AG09319 (cell line): ENCODE data around the gene SPO11.

GRCh38 chr20:54859670-54859960, 384.2 kb downstream of the DOK5 start:
- RRBS: no CpG with 5 or more reads among the region's 2 CpGs

DNA sequence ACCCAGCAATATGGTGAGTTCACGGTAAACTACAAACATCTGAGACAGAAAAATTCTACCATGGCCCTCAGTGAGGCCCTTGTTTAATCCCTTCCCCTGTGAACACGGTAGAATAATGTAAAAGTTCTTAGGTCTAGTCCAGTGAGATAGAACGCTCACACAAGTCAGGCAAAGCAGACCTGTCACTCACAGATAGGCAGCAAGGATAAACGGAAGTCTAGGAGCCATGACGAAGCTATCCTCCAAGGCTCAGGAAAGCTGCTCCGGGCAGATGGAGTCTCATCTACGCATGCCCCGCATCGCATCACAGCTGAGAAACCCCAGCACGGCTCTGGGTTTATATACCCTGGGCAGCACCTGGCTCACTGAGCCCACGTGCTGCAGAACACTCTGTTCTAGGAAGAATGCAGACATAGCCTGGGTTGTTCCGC, 260.6 kb downstream of the CBLN4 start:
- RRBS: no CpG with 5 or more reads among the region's 12 CpGs

GRCh38 chr20:56002941-56003400, 2.3 kb downstream of the CBLN4 start:
- RRBS: 2% methylated on average over 13 of the region's 18 CpGs

DNA sequence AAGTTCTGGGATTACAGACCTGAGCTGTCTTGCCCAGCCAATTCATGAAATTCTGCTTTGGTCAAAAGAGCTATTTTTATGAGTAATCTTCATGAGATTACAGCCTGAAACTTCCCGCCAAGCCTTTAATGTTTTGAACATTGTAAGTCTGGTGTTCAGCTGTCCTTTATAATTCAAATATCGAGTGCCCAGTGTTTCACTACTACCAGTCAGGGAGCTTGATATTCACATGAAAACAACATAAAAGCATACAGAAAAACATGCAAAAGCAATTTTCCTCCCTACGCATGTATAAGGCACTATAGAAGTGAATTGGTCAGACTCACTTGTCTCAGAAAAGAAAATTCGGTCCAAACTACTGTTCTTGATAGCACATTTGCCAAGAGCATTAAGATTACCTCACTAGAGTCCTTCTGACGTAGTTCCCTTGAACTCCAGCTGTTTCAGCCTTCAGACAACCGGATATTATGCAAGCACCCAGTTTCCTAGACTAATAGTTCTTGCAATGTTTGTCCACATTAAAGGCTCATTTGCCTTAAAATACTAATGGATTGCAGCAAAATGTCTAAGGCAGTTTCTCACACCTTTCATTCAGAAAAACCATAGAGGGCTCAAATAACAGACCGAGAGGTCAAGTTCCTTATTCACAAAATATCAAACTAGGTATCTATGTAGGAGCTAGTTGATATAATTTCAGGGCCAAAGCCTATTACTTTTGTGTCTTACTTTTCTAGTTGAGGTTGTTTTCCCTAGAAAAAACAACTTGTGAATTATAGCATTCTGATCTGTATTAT, 2.6 kb upstream of the CASS4 start:
- RRBS: no CpG with 5 or more reads among the region's 7 CpGs

GRCh38 chr20:56450256-56450614, 18.2 kb upstream of the RTF2 start:
- RRBS: no CpG with 5 or more reads among the region's 7 CpGs

DNA sequence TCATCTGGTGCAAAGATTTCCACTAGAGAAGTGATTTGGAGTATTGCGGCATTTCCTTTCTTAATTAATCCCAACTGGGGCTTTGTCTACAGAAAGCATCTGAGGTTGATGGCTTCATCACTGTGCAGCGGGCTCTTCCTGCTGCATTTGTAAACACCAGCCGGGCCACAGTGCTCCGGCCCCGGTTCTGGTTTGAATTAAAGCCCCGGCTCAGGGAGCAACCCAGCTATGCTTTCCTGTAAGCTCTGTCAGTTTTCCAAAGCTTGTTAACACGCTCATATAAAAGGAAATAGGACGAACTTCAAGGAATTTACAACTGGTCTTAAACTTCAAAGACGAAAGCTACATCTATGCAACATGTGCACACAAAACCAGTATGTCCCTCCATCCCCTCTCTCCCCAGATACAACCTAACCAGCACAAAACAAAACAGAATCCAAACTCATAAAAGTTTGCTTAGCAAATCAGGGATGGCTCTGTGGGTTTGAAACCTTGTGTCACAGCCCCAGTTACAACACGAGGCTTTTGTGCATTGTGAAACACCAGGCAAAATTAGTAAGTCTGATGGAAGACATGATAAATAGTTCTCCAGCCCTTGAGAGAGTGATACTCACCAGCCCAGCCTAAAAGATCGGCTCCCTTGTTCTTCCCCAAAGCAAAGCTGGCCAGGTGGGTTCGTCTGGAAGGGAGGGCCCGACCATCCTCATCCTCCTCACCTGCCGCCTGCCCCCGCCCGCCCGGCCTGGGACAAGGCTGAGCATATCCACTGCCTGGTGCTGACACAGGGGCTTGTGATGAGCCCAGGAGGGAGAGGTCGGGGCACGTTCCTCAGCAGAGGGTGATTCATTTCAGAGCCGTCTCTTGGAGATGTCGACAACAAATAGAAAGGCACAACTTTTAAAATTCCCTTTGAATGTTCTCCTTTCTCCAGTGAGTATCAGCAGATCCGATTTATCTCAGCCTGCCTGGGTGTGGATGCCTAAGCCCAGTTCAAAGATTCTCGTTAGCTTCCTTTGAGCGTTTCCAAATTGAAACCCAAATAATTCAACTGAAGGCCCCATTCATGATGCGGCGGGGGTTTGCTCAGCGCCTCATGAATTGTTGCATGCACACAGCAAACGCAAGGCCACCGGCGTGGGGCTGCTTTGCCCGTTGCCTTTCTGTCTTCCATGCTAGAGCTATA, 198.0 kb downstream of the TFAP2C start:
- RRBS: no CpG with 5 or more reads among the region's 31 CpGs

DNA sequence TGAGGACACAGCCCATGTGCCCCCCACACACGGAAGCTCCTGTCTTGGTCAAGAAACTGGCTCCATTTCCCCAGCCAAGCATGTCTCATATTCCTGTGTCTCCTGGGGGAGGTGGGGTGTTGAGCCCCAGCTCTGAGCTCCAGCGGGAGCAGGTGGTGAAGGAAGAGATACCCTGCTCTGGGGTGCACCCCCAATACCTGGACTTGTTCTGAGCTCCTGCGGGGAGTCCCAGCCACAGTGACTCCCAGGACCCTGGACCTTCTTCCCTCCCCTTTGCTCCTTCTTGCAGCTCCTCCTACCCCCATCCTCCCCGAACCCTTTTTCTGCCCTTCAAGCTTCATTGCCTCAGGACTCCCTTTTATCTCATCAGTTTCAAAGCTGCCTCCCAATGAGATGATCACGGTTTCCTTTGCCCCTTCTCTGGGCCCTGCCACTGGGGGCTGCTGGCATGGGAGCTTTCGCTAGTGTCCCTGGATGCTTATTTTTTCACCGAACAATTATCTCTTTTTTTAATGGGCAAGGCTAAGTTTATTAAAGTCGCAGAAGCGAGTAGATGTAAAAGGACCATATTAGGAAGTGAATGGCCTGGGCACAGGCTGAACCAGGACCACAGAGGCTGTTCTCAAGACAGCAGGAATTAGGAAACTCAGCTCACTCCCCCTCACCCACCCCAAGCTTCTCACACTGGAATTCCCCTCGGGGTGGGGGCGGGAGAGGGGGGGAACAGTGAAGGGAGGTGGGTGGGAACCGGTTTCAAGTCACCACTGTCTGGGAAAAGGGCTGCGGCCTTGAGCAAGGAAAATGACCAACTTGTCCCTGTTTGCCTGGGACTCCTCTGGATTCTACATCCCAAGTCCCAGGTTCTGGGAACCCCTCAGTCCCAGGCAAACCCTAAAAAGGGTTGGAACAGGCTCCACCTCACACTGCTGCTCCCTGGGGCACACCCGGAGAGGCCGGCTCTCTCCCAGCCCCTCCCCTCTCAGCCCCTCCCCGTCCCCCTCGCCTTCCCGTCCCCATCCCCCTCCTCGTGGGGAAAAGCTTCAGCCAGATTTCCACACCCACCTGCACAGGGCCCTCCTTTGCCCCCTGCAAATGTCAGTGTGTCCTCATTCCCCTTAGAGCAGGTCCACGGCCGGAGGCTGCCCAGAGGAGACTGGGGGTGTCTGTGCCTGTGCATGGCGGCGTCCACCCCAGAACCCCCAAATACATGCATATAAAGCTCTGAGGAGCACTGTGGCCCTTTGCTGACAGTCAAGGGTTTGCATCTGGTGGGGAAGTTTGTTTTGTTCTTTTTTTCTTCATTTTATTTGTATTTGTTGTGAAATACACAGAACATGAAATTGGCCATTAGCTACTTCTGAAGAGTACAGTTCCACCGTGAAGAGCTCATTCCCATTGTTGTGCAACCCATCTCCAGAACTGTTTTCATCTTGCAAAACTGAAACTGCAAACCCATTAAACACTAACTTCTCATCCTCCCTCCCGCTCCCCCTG, 230.7 kb downstream of the TFAP2C start:
- RRBS: no CpG with 5 or more reads among the region's 25 CpGs

DNA sequence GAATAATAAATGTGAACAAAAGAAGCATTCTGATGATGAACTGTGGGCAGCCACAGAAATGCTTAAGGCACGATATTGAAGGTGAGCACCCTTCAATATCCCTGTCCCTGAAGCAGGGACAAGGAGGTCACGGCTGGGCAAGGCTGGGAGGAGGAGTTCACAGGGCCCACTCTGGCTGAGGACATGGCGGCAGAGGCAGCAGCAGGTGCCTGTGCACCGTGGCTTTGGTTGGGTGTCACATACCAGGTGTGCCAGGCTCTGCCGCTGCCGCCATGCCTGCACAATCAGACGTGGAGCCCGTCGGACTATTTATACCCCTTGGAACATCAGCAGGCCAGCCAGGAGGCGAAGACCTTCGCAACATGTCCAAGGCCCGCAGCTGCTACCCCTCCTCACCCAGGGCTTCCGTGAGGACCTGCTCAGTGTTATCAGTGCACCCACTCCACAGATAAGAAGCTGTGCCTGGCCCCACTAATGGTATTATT, 109.5 kb downstream of the BMP7 start:
- RRBS: no CpG with 5 or more reads among the region's 13 CpGs

DNA sequence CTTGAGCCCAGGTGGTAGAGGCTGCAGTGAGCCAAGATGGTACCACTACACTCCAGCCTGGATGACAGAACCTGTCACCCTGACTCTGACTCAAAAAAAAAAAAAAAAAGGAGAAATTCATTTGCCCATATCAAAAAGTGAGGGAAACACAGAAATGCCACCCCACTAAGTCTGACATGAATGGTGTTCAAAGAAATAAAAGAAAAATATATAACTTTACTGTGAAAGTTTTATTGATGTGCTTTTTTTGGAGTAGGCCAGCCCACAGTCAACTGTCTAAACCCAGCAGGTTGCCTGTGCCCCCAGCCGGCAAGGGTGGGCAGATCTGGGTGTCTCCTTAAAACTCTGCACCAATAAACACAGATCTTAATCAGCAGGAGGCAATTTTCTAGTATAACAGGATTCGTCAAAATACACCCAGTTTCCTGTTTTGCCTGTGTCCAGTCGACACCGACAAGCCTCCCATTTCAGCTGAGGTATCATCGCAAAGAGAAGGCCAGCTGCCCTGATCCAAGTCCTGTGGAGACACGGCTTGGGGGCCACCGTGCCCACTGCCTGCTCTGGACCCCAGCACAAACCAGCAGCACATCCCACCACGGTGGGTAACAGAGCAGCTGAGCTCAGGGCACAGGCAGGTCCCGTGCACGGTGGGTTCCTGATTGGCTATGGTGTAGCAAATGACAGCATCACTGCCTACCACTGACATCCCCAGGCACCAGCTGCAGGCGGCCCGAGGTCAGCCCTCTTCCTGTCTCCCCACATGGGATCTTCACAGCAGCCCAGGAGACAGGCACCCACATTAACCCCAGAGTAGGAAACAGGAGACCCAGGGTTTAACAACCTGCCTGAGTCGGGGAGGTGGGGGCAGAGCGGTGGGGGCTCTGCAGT, 15.8 kb downstream of the BMP7 start:
- RRBS: no CpG with 5 or more reads among the region's 14 CpGs

- RRBS: no CpG with 5 or more reads among the region's 40 CpGs
These were observed at the start of gene SPO11 for GRCh38 chr20:57329489-57330066. Gene SPO11, plus strand, starts transcription at chr20:57329803.

DNA sequence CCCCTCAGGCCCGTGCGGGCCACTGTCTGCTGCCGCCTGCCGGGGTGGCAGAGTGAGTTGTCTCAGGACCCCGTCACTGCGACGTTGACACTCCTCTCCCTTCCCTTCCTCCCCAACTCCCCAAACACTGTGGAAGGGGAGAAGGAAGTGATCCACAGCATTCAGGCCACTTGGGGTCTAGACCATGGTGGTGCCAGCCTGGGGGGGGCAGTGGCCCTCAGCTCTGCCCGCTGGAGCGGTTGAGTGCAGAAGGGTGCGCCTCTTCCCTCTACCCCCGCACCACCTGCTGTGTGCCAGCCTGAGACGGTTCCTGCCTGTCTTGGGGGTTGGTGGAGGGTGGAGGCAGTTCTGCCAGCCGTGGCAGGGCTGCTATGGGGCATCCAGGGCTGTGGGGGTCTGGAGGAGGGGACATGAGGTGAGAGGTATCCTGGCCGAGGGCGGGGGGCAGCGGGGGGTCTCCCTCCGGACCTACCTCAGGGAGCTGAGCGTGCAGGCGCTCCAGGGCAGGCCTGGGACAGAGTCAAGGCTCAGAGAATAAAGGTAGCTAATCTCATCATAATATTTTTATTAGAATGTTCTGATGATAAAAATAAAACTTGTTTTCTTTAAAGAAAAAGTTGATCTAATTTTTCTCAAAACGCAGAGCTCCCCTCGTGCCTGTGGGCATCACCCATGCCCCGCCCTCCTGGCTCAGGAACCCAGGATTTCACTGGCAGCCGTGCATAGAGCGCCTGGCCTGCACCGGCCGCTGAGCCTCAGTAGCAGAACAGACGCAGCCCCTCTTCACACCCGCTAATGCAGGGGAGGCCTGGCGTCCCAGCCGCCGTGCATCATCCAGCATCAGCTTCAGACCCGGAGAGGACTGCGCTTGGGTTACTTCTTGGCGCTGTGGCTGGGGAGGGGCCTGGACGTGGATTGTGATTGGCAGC, 17.8 kb downstream of the RBM38 start:
- RRBS: 90% methylated on average over 4 of the region's 35 CpGs

- RRBS: no CpG with 5 or more reads among the region's 4 CpGs
These were observed 3.6 kb upstream of the CTCFL start for GRCh38 chr20:57528532-57528960.

- RRBS: no CpG with 5 or more reads among the region's 4 CpGs
These were observed 7.3 kb upstream of the PCK1 start for GRCh38 chr20:57553671-57554047.

- RRBS: no CpG with 5 or more reads among the region's 11 CpGs
These were observed 5.3 kb upstream of the PCK1 start for GRCh38 chr20:57555520-57556139.

DNA sequence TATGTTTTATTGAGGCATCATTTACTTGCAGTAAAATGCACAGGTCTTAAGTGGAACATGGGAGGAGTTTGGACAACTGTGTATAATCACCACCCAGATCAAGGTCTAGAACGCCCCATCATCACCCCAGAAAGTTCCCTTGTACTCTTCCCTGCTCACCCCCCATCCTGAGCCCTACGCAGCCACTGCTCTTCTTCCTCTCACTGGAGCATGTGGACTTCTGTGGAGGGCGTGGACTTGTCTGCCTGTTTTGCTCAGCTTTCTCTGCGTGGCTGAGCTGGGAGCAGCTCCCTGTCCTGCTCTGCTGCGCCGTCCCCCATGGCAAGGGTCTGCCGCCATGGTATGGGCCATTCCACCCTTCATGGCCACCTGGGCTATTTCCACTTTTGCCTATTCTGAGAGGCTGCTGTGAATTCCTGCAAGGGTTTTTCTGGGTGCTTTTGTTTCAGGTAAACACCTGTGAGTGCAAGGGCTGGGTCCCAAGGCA, 19.6 kb downstream of the PCK1 start:
- RRBS: no CpG with 5 or more reads among the region's 7 CpGs

DNA sequence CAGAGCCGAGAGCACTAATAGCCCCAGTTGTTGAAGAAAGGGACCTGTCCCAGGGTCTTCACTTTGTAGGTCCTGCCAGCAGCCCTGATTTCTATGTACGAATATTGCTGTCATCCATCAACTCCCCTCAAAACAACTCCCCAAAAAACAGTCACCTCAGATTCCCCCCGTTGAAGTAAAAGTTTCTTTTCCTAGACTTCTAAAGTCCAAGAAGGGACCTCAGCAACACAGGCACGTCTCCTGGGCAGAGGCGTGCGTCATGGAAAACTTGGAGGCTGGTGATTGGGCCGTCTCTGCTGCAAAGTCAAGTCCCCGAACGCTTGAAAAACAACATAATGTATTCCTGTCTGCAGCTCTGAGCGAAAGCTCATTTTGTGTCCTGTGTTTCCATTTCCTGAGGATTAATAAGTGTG, 21.4 kb downstream of the PCK1 start:
- RRBS: no CpG with 5 or more reads among the region's 10 CpGs

DNA sequence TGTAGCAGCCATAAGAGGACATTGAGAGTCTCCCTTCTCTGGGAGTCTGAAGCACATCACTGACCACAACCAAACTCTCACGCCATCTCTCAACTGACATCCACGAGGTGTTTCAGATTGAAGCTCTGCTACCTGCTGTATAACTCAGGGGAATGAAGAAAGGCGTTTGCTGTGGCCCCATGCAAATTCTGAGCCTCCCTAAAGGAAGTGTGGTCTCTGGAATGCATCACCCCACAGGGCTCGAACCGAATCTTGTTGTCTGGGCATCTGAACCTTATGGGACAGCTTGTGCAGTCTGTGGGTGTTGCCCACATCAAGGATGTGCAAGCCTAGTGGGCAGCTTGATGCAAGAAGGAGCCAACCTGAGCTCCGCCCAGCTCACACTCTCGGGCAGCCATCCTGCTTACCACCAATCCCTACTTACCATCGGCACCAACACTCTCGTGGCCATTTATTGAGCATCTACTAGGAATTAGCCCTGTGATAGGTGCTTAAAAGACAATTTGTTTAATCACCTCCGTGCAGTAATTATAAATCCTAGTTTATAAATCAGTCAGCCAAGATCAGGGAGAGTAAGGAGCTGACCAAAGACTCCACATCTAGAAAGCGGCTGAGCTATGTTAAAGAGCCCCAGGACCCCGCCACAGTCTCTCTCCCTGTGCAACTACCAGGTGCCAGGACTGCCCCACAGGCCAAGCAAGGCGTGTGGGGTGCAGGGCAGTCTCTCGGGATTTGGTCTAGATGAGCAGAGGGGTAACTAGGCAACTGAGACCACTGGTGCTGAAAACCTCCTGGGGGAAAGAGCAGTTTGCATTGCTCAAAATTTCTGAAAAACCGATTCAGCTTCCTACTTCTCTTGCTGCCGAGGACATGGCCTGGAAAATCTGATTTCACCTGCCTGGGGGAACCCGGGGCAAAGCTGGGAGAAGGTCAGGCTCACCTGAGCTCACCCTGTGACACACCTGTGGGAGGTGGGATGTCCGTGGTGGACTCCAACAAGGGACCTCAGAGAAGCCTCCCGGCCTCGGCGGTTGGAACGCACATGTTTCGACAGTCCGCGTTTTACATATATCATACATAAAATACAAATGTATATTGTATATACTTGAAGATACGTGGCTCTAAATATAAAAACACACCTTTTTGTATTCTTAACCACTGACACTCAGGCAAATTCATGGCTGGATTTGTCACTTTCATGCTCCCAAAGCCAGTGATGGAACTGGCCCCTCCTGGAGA, 10.5 kb downstream of the PMEPA1 start:
- RRBS: no CpG with 5 or more reads among the region's 26 CpGs

DNA sequence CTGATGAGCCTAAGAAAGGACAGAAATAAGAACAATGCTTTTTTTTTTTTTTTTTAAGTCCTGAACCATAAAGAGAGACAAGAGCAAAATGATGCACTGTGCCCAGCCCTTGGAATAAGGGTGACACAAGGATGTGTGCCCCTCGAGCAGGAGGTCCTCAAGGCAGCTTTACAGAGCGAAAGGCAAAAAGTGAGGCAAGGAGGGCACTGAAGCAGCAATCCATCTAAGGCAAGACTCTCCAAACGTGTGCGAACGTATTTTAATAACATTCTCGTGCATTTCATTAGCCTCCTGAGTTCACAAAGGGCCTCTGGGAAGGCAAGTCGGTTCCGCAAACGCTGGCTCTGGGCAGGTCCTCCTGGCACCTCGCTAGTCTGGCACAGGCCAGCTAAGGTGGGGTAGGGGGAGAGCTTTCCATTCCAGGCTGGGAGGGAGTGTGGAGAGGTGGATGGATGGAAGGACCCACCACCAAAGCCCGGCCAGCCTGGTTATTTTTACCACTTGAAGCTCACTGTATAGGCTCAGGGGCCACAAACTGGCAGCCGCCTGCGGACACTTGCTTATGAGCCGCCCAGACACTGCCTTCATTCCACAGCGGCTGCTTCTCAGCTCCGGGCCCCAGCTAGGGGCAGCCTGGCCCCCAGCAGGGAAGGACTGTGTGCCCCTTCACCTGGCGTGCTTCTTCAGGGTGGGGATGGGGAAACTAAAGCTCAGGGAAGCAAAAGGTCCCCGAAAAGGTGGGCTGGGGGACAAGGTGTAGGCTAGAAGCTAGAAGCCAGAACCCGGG, 2.0 kb downstream of the PMEPA1 start:
- RRBS: no CpG with 5 or more reads among the region's 19 CpGs

GRCh38 chr20:57802308-57802507, 92.4 kb upstream of the PMEPA1 start:
- RRBS: no CpG with 5 or more reads among the region's 1 CpG

DNA sequence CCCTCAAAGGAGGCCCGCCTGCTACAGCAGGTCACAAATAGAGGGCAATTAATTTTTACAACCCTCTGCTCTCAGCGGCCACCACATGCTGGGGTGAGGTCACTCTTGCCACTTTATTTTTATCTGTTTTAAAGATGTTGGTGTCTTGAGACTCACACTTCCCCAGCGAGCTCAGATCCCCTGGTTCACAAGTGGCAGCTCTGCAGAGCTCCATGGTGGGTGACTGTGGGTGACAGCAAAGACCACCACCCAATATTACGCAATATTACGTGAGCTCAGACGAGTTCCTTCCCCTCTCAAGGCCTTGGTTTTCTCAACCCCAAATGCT, 193.1 kb upstream of the C20orf85 start:
- RRBS: no CpG with 5 or more reads among the region's 6 CpGs